Calu3 (cell line): Measurements from ENCODE around the gene APCDD1L.

DNA sequence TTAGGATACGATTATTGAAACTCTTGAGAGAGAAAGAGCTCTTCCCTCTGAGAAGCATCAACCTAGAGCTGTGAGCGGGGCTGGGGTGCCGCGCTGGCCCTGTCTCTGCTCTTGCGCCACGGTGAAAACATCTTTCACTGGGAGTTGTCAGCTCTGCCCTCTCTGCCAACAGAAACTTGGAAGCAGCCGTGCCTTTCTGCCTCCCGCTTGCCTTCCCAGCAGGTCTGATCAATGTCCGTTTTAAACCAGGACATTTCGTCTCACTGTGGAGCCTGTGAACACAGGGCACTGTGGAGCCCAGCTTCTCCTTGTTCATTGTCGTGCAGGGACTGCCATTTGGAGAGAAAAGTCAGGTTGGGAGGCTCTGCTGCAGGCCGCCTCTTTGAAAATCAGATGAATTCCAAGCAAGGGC is 191.7 kb upstream of the C20orf85 start:
- PRO-cap, result no peak

DNA sequence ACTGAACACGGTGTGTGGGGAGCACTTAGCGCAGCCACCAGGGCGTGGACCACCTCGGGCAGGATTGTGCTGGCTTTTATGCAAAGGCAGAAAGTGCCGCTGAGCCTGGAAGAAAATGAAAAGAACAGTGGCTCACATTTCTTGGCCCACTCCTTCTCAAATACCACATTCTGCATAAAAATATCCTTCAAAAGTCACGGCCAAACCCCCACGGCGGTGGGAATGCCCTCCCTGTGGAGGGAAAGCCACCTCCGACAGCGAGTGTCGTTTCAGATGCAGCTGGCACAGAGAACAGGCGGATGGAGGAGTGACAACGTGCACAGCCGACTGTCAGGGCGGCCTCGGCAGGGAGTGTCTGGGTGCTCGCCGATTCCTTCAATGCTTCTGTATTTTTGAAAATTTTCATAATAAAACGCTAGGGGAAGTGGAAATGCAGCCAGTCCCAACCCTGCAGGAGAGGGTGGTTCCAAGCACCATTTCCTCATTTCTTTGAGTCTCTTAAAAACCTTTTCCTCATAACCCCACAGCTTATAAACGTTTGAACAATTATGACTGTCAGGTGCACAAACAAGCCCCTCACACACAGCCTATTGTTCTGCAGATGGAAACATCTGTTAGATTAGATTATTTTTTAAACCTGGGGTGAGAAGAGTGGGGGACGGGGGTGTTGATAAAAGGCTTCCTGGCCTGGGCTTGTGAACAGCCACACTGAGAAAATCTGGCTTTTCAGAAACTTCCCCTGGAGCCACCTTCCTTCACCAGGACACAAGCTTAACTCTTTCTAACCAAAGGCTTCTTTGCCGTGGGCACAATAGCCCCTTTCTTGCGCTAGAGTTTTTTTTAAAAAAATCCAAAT is 151.2 kb upstream of the C20orf85 start:
- PRO-cap, result bidirectional peak, plus-strand start at position 531 of the sequence, minus-strand start at position 353 of the sequence

DNA sequence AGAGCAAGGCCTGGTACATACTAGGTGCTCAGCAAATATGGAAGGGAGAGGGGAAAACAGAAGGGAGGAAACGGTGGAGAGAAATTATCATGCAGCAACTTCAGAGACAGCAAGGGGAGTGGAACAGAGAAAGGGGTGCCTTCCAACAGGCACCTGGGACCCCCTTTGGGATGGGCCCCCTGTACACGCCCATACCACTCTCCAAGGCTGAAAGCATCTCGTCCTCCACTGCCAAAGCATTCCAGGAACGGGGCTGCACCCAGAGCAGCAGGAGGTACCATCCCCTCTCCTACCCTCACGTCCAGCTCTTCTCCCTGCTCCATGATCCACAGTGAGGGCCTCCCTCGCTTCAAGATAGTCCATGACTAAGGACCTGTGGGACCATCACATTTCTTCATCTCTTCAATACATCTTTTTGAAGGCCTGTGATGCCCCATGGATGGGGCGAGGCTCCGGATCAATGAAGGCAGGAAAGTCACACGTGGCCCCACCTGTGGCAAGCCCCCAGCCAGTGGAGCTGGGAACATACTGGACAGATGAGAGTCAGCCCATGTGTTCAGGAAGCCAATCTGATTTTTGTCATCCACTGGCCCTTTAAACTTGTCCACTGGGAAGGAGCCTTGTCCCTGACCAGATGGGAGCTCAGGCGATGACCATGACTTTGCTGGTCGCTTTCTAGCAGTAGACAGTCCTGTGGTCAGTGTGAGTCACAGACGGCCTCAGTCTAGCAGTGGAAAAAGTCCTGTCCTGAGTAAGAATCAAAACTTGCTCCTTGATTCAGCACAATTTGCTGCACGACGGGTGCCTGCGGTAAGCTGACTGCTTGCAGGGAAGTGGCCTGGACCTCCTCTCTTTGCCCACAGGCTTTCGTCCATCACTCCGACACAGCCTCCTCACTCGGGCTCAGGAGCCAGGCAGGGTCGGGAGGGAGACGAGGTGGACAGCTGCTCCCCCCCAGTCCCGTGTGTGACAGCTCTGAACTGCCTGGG is 131.9 kb upstream of the C20orf85 start:
- PRO-cap, result bidirectional peak, plus-strand start at position 239 of the sequence, minus-strand start at position 120 of the sequence; bidirectional peak, plus-strand start at position 700 of the sequence, minus-strand start at position 687 of the sequence

DNA sequence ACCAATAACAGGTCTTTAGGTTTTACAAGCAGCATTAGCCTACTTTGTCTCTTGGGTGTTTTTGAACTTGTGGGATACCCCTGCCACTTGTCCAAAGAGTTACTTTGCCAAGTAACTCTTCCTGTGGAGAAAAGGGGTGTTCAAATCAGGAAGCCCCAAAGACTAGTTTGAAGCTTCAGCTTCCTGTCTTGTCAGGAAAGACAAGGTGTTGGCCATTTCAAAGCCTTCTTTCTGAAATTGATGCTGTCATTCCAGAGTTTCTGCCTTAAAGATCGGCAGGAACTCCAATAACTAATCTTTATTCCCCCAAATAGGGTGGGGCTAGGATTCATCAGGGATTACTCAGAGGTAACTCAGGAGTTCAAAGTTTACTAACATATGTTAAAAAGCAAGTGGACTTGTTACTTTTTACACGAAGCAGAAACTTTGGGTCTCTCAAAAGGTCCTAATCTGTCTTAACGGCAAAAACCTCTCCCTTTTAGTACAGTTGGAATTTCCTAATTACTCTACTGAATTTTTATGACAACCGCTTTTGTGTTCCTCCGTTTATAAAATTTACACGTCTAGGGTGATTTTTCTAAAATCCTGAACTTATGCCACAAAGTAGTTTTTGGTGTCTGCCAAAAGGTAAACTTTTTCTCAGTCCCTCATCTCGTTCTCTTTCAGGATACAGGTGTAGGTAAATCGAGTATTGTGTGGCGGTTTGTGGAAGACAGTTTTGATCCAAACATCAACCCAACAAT is 1.0 kb downstream of the RAB22A start:
- PRO-cap, result unidirectional peak, minus-strand start at position 274 of the sequence

DNA sequence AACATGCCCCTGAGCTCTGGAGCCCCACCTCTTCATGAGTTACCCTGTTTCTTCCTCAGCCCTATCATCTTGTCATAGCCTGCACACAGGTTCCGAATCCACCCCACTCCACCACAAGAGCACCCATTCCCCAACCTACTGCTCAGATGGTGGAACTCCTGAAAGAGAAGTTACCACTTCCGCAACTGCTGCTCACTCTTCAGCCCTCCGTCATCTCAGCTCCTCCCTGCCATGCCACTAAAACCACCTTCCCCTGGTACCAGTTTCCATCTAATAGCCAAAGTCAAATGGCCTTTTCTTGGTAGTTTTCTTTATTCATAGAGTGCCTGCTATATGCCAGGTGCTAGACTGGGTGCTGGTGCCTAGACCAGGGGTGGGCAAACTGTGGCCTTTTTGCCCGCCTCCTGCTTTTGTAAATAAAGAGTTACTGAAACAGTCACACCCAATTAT is 3.9 kb downstream of the RAB22A start:
- PRO-cap, result no peak

DNA sequence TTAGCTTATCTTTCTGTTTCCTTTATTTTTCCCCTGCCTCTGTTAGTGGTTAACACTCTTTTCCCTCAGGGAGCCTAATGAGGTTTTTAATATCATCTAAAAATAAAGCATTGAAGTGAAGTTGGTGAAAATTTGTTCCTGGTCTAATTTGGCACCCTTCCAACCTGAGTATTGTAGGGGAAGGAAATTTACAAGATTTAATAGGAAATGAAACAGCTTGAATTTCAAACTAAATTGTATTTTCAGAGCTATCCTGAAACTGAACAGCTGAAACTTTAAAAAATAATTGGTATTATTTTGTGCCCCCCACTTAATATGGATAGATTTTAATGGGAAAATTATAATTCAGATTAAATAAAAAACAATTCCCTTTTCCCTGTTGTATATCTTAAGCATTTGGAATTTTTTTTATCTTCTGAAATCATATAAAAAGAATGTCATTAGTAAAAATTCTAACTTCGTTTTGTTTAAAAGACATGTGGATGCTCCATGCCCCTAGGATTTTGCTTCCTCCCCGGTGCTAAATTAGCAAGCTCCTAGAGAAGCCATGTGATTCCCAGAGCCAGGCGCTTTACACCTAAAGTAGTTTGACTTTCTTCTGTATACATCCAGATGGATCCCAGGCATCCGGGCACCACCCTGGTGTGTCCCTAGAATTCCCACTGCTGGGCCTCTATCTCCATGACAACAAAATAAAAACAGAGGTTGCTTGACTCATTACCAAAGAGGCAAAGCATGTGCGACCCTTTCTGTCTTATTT is 27.8 kb upstream of the VAPB start:
- PRO-cap, result no peak

GRCh38 chr20:58438710-58439185 is 49.7 kb downstream of the VAPB start:
- PRO-cap, result no peak

- PRO-cap, result no peak
These were observed at the start of gene APCDD1L for GRCh38 chr20:58515161-58515622. Gene APCDD1L (minus strand): TSS chr20:58515399.

GRCh38 chr20:58623651-58624515 is 27.2 kb upstream of the STX16 start:
- PRO-cap, result bidirectional peak, plus-strand start at chr20:58624169, minus-strand start at chr20:58623970

DNA sequence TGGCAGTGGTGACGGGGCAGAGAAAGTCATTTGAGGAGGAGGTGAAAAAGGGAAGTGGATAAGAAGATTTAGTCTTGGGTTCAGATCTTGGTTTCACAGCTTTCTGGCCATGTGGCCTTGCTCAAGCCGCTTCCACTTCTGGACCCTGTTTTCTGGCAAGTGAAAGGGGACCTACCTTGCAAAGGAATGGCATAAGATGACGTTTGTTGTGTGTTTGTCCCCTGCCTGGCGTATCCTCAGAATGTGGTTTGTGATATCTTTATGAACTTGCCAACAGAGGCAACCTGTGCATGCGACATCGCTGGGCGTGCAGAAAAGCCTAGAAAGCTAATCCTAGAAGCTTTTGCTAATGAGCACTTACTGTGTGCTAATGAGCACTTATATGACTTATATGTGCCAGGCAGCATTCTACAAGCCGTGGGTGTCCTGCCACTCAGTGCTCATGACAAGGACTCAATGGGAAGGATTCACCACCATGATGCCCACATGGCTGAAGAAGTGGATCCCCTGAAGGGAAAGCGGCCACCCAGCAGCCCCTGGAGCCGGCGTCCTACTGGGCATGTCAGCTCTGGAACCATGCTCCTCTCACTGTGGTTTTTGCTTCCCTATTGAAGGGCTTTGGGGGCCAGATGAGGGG is 23.6 kb upstream of the STX16 start:
- PRO-cap, result no peak

DNA sequence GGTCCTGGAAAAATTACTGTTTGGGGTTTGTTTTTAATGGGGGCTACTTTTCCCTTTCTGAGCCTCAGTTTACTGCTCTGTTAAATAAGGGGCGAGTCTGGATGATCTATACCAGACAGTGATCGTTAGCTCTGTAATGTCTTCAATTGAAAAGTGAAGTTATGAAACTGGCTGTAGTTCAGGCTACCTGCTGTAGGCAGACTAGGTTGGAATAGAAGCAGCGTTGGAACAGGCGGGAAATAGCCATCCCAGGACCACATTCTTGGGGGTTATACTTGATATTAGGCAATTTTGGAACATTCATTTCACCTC is 1.8 kb downstream of the STX16 start:
- PRO-cap, result no peak

DNA sequence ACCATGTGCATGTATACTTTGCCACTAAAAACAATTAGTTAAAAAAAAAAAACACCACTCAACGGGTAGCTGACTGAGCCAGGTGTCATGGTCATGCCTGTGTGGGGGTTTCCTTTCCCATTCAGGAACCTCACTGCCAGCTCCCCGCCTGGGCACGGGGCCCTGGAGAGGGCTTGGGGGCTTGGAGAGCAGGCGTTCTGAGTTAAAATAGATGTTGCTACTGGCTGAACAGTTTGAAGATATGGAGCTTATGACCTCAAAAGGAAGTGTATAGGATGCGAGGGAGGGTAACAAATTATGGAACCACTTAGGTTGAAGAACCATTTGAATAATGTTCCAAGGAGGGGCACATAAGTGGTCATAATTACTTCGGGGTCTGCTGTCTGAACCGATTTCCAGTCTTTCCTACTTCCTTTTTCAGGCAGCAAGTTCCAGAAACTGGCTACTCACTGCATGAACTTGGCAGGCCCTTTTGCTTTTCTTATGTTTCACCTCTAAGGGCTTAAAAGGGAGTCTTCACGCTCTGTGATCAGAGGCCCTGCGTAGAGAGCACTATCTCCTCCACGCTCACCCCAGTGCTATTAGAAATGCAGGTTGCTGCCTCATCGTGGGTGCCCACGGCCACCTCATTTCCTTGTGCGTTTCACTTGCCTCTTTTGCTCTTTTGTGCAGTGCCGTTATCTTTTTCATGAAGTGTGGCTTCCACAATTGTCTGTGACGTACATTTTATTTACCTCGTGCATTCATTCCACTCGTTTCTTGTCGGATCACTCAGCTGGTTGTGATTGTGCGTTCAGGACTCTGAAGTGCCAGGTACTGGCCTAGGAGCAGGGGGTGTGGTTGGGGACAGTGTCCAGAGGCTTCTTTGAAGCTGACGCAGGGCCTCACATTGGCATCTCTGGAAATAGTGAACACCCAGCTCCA is 10.1 kb downstream of the STX16 start:
- PRO-cap, result no peak

DNA sequence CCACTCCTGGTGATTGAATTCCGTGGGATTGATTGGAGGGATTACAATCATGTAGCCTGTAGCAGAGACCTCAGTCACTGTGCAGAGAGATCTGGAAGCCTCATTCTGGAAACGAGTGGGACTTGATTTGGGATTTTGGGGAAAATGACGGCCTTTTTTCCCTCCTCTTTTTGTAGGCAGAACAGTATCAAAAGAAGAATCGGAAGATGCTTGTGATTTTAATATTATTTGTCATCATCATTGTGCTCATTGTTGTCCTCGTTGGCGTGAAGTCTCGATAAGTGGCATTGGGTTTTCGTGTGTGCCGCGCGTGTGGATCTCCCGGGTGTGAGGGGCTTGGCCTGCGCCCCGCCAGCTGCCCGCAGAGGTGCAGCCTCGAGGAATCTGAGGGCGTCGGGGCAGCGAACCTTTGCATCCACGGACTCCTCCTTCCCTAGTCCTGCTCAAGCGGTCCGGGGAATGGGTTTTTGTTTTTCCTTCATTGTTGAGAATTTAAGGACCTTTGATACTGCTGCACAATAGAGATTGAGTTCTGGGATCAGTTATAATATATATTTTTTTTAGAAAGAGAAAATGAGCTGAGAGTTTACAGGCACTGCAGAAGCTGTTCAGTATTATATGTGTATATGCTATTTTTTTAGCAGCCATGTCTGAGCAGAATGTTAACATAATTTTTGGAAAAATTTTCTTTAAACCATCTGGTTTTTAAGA is 16.4 kb upstream of the NPEPL1 start:
- PRO-cap, result no peak

- PRO-cap, result unidirectional peak, minus-strand start at chr20:58693297
These were observed 612 bp downstream of the NPEPL1 start for GRCh38 chr20:58693012-58693812.

GRCh38 chr20:58898640-58899705 is 7.8 kb downstream of the GNAS start:
- PRO-cap, result no peak

DNA sequence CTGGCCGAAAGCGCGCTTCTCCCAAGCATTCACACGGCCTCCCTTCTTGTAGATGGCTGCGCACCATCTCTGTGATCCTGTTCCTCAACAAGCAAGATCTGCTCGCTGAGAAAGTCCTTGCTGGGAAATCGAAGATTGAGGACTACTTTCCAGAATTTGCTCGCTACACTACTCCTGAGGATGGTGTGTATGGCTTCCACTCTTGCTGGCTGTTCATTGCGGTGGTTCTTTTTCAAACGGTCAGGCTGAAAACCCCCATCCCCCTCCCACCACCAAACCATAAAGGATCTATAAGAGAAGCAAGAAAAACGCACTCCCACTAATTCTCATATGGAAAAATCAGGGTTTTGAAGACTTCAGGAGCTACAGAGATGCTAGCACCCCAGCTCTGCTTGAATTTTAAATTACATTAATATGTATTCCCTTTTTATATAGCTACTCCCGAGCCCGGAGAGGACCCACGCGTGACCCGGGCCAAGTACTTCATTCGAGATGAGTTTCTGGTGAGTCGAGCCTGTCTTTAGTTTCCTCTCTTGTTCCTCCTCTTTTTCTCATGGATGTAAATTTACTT is 18.8 kb downstream of the GNAS start:
- PRO-cap, result no peak

GRCh38 chr20:58982524-58983264 is 1.6 kb downstream of the NELFCD start:
- PRO-cap, result no peak

DNA sequence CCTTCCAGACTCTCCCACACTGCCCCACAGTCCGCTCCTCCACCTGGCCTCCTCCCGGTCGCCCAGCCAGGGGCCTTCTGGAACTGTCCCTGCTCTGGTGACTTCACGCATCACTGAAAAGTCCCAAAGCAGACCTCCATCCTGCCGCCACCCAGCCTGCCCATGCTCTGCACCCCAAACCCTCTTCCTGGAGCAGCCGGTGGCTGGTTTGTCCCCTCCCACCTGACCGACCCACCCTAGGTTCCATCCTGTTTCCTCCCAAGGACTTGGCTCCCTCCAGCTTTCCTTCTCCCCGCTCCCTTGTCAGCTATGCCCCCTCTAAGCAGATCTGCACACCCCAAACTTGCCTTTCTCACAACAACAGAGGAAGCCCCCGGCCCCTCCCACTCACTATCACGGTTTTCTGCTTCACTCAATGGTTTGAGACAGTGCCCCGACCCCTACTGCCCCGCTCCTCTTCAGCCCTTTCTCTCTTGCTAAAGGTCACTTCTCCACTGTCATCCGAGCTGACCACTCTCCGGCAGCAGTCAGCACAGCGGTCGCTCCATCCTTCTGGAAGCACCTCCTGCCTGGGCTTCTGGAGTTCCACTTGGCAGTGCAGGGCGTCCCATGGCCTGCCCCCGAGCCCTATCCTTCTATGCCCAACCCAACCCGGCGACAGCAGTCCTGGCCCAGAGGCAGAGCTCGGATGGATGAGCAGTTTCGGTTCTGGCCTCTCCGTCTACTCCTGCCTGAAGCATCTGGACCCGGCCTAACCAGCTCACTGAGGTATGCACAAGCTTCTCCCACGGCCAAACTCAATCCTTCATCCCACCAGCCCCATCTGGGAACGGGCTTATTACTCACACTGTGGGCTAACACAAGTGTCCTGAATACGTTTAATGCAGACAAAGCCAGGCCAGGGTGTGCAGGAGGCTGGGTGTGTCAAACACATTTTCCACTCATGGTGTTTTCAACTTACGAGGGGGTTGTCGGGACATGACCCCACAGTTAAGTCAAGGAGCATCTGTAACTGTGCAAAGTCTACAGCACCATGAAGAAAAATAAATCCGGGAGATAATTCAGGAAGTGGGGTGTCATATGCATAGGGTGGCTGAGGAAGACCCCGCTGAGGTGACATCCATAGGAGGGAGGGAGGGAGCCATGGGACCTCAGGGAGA is 4.1 kb downstream of the CTSZ start:
- PRO-cap, result no peak

DNA sequence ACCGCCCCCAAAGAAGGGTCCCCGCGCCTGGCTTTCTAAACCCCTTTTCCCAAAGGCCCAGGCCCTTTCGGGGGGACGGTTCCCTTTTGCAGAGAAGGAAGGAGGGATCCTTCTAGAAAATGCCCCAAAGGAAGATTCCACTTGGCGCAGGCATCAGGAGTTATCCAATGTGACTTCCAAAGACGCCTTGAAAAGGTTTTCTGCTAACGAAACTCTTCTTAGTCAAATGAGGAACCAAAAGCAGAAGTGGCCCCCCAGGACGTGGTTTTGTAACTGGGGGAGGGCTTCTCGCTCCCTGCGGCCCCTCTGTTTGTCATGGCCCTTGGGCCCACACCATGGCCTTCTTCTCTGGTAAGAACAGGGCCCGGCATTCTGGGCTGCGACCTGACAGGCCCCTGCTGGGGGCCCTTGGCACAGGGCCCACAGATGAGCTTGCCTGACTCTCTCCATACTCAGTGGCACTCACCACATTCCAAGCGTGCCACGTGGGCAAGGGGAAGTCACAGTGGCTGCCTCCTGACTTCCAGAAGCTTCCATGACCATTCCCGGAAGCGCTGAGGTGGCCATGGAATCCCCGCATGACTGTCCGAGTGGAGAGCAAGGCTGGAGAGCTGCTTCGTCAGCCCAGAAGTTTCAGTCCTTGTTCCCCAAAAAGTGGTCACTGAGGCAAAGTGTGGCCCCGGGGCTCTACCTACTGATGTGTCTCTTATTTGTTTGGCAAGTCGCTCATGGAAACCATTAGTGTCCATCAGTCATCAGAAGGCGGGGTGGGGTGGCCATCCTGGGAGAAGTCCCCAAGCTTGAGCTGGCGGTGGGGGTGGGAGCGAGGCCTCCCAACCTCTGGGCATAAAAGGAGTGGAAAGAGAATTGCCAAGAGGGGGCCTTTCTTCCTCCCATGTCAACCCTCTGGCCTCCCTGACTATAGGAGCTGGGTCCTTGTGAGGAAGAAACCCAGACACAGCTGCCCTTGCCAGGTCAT is 891 bp upstream of the CTSZ start:
- PRO-cap, result no peak

GRCh38 chr20:59022705-59023014 is 3.4 kb downstream of the TUBB1 start:
- PRO-cap, result no peak